Iris pigment epithelial cell (primary cell): ENCODE measurements around a stretch of chr1.

- RRBS = no CpG with 5 or more reads among the region's 9 CpGs
Measured at GRCh38 chr1:241603615-241604408, 36.4 kb downstream of the CHML start.

- RRBS = no CpG with 5 or more reads among the region's 8 CpGs
Measured at GRCh38 chr1:241623832-241624658, 16.1 kb downstream of the CHML start.

DNA sequence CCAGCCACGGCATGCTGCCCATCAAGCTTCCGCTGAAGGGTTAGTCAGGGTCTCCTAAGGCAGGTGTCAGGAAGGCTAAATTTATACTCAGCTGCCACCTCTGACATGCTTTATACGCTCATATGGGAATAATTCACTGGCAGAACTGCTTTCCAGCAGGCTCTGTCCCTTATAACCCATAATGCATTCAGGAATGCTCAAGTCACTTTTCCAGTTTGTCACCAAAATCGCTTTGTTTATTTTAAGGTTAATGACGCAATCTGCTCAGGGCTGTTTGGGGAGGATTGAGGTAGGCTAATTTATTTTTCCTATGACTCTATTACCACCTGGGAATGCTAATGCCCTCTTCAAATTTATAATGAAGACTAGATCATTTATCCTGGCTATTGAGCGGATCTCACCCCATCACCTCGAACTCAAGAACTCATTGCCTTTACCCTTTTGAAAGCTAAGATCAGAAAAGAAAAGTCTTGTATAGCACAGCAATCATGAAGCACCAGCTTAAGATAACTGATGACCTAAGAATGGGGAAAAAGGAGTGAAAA is 97.9 kb downstream of the WDR64 start:
- RRBS = no CpG with 5 or more reads among the region's 7 CpGs

- RRBS = no CpG with 5 or more reads among the region's 42 CpGs
Measured at GRCh38 chr1:243101544-243102077, 153.5 kb downstream of the CEP170 start.

- RRBS = no CpG with 5 or more reads among the region's 11 CpGs
Measured at GRCh38 chr1:243267721-243268365, 12.0 kb downstream of the SDCCAG8 start.

DNA sequence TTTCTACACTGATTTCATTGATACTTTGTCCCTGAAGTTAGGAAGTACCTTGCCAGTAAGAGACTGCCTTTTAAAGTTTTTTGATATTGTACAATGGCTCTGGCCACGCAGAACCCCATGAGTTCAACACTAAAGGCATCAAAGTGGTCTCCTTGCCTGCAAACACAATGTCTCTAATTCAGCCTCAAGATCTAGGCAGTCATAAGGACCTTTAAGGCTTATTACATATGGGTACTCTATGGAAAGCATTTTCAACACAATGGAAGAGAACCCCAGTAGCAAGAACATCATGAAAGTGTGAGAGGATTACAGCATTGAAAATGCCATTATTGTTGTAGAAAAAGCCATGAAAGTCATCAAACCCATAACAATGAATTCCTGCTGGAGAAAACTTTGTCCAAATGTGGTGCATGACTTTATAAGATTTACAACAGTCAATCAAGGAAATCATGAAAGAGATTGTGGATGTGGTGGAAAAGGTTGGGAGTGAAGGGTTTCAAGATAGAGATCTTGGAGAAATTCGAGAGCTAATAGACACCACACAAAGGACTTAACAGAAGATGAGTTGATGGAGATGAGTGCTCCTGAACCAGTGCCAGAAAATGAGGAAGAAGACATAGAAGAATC is 46.9 kb downstream of the SDCCAG8 start:
- RRBS = no CpG with 5 or more reads among the region's 2 CpGs

DNA sequence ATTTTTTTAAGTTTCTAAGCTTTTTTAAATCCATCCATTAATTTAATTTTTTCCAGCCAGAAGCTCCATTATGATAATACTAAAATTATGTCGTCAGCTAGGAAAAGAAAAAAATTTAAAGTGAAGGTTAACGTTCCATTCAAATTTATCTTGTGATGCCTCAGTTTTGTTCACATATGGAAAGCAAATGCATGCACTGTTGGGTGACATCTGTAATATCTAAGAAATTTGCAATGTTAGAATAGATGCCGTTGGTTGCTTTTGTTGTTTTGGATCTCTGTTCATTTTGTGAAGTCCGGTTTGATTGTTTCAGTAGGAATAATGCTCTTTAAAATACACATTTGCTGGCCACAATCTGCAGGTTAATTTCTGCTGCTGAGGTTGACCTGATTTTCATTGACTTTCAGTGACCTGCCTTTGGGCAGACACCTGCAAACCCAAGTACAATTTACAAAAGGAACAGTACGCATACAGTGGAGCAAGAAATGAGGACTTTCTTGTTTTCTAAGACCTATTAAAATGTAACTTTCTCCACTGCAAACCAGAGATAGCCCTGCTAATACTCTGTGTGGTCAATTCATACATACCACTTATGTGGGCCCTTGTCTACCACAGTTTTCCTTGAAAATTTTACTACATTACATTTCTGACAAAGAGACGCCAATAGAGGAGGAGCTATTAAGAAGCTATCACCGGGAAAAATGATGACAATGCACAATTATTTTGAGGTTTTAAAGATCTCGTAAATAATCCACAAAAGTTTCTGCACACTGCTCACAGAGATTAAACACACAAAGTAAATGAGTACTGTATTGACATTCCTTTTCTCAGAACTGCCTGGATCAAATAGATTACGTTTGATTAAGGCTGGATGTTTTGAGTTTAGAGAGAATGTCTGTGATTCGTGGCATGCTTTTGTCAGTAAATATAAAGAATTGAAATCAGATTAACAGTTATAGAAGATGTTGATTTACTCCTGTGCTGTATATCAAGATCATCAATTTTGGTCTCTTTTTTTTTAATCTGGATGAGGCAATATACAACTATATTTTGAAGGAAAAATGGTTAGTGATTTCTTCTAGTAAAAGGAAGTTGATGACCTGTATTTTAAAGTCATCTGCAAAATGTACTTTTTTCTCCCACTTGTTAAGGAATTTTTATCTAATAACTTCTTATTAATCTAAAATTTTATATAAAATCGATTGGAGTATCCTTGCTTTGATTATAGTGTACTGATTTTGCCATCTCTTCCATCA is 141.9 kb downstream of the SDCCAG8 start:
- RRBS = no CpG with 5 or more reads among the region's 11 CpGs

GRCh38 chr1:243473303-243473873 is 217.5 kb downstream of the SDCCAG8 start:
- RRBS = no CpG with 5 or more reads among the region's 8 CpGs

GRCh38 chr1:243474252-243474876 is 218.5 kb downstream of the SDCCAG8 start:
- RRBS = 33% methylated on average over 18 of the region's 51 CpGs

DNA sequence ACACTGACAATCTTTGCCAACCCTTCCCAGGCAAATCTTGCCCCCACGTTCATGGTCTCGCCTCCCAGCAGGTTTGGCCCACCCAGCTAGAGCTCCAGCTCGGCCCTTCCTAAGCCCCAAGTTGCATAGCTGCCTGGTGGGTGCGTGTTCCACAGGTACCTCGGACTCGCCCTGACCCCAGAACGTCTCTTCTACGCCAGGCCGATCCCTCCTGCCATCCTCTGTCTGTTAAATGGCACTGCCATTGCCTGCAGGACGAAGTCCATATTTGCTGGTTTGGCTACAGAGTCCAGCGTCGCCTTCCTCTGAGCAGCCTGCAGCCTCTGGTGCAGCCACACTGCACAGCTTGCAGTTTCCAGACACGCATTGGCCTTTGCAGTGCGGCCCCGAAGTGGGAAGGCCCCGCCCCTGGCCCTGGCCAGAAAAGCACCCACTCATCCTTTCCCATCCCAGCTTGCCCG is 228.1 kb downstream of the SDCCAG8 start:
- RRBS = no CpG with 5 or more reads among the region's 17 CpGs

- RRBS = 85% methylated on average over 3 of the region's 45 CpGs
Measured at GRCh38 chr1:243495399-243496758, 240.0 kb downstream of the SDCCAG8 start.

DNA sequence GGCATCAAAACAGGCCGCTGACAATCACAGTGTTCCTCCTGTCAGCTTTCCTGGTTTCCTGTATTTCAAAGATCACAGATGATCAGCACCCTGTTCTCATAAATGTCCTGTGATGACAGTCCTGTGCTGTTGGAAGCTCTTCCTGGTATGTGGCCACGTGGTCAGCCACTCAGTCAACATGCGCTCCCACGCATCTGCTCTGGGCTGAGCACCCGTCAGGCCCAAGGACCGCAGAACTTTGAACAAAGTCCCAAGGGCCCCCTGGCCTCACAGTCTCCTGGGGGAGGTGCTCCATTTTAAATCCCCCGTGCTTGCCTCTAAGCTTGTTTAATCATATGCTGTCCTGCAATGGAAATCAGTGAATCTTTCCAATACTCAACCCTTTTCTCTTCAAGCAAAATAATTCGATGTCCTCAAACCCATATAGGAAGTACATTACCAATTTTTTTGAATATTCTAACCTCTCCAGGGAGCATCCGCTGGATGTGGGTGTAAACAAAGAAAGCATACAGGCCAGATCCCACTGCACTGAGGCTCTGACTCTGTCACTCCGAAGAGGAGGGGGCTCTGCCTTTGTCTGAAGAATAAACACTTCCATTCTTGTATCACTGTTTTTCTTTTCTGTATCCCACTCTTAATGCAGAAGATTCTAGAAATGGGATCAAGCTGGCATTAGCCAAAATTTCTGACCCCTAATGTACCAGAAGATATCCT is 250.3 kb downstream of the SDCCAG8 start:
- RRBS = no CpG with 5 or more reads among the region's 10 CpGs

DNA sequence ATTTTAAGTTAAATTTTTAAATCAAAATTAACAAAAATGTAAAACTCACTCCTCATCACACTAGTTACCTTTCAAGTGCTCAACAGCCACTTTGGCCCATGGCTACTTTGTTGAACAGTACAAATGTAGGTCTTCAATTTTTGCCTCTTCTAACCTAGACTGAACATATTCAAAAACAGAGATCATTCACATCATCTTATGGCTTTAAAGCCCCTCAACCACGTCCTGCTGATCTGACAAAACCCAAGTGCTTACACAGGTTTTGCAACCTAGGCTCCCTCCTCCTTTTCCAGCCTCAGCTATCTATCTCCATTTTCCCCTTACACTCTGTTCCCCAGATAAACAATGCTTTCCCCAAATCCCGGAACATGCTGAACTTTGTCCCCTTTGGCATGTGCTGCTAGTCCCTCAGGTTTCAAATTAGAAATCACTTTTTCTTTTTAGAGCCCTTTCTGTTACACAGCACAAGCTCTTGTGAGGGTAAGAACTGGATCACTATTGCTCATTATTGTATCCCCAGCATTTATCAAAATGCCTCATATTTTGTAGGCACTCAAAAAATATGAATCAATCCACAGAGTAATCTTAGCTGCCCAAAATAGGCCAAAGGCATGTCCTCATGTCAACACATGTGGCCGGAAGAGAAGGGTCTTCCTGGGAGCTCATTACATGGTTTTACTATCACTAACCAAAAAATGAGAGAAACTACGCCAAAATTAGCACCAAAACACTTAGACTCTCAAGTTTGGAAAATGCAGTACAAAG is 110.4 kb downstream of the AKT3 start:
- RRBS = no CpG with 5 or more reads among the region's 4 CpGs

DNA sequence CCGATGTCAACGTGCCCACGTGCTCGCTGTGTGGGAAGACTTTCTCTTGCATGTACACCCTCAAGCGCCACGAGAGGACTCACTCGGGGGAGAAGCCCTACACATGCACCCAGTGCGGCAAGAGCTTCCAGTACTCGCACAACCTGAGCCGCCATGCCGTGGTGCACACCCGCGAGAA is 3.8 kb downstream of the ZBTB18 start:
- RRBS = no CpG with 5 or more reads among the region's 13 CpGs

- RRBS = no CpG with 5 or more reads among the region's 17 CpGs
Measured at GRCh38 chr1:244348646-244349508, 3.6 kb upstream of the C1orf100 start.

DNA sequence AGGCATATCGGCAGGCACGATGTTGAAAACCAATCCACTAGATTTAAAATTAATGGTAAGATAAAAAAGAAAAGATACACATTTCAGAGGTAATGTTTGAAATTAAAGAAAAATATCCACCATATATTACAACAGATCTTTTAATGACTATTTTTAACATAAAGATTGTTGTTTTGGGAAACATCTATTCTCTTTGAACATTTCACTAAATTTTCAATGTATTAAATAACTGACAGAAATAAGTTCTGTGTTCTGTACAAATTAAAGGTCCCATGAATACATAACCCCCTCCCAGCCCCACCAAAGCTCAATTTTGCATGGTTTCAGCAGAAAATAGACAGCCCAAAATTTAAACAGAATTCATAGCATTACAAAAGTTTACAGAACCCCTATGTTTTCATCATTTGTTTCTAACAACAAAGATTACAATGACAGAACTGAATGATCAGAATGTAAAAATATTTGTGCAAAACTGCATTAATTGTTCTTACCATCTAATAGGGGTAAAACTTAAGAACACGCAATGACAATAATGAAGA is 42.9 kb downstream of the ADSS2 start:
- RRBS = no CpG with 5 or more reads among the region's 3 CpGs

GRCh38 chr1:244678749-244678948 is 25.7 kb downstream of the DESI2 start:
- RRBS = no CpG with 5 or more reads among the region's 3 CpGs

- RRBS = no CpG with 5 or more reads among the region's 3 CpGs
Measured at GRCh38 chr1:244848934-244849383, 13.5 kb downstream of the COX20 start.

DNA sequence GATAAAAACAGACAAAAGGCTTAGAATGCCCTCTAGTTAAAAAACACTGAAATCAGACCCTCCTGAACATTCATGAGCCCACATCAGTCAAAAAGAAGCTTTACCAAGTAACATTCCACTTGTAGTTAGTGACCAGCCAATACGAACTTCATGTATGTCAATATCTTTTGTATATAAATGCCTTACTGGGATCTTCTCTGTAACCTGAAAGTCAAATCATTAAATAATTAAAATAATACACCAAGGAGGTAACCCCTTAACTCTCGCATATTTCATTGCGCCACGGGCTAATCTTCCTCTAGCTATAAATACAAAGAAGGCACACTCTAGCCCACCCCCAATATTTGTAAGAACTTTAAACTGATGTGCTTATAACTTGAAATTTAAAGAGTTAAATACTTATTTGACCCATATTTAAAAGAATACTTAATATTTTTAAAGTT is 5.2 kb downstream of the HNRNPU start:
- RRBS = no CpG with 5 or more reads among the region's 4 CpGs

DNA sequence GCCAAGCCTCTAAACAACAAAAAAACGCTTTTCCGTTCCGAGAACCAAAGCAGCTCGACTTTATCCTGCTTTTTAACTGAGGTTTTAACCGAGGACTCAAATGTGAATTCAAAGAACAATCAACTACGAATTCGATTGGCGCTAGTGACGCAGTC is 1.7 kb downstream of the HNRNPU start:
- RRBS = no CpG with 5 or more reads among the region's 9 CpGs